ENCODE data around the gene ASPM.

DNA sequence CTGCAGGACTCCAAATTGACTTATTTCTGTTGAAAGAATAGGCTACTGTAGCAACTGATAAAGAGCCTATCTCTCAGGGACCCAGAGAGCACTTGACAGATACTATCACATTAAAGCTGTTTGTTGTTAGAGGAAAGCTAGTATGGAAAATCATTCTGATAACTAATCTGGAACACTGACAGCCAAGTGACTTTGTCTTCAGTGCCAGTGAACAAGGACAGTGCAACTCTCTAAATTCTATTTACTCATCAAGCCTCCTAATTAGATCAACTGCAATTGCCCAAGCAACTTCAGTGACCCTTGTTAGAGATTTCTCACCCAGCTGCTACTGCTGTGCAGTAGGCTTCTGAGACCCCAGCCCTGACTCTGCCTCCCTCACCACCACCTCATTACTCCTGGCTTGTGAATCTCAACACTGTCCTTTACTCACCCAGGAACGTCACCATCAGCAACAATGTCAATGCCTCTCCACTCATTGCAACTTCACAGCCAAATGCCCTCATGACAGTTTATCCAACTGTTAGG lies 7.4 kb upstream of the RGS13 start:
- PRO-cap = no peak

- PRO-cap = no peak
These were observed 20.6 kb upstream of the RGS2 start for GRCh38 chr1:192788172-192788742.

- PRO-cap = no peak
These were observed 70.9 kb upstream of the B3GALT2 start for GRCh38 chr1:193257104-193257961.

DNA sequence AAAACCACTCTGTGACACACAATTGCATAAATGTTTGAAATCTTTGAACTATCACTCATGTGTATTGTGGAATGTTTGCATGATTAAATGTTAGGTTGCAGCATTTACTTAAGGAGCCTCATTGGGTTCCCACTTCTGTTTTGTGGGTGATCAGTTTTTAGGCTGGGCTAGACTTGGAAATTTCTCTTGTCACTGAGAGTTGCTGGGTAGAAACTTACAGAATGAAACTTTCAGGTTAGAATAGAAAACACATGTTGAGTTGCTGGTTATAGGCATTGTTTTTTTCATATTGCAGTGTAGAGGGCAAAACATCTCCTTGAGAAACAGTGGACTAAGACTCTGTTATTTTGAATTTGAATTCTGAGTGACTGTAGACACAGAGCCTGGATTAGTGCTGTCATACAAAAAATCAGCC lies 270.6 kb upstream of the B3GALT2 start:
- PRO-cap = no peak

DNA sequence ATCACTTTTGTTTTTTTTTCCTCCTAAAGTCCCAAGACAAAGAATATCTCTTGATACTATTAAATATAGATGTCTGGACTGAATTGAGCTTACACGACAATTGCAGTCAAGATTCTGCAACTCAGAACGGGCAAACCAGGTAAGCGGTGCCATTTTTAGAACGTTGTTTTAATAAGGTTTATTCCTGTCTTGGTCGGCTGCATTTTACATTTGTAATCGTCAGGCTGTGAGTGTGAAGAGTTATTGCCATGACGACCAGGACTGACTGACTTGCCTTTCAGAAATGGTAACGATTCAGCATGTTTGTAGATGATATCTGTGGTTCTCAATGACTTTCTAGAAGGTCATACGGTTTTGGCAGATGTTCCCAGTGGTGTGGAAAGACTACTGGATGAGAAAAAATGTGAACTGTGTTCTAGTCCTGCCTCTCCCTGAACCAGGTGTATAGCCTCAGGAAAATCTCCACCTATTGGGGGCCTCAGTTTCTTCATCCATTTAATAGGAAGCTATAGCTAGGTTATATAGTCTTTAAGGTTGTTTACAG lies 271.3 kb upstream of the B3GALT2 start:
- PRO-cap = no peak

- PRO-cap = no peak
These were observed 383.3 kb upstream of the B3GALT2 start for GRCh38 chr1:193569595-193570222.

- PRO-cap = no peak
These were observed 1672.3 kb upstream of the B3GALT2 start for GRCh38 chr1:194858495-194859241.

GRCh38 chr1:196438344-196438838 lies 169.8 kb downstream of the KCNT2 start:
- PRO-cap = no peak

GRCh38 chr1:197103266-197104297 lies 36.5 kb upstream of the F13B start:
- PRO-cap = no peak

GRCh38 chr1:197145780-197146766 lies at the start of gene ASPM:
ASPM (minus strand) TSS chr1:197146669.
- PRO-cap = no peak

GRCh38 chr1:197197300-197197687 lies 3.8 kb downstream of the ZBTB41 start:
- PRO-cap = no peak

- PRO-cap = no peak
These were observed 99.5 kb downstream of the DENND1B start for GRCh38 chr1:197675835-197676170.

- PRO-cap = no peak
These were observed 80.5 kb upstream of the NEK7 start for GRCh38 chr1:198076327-198076591.

DNA sequence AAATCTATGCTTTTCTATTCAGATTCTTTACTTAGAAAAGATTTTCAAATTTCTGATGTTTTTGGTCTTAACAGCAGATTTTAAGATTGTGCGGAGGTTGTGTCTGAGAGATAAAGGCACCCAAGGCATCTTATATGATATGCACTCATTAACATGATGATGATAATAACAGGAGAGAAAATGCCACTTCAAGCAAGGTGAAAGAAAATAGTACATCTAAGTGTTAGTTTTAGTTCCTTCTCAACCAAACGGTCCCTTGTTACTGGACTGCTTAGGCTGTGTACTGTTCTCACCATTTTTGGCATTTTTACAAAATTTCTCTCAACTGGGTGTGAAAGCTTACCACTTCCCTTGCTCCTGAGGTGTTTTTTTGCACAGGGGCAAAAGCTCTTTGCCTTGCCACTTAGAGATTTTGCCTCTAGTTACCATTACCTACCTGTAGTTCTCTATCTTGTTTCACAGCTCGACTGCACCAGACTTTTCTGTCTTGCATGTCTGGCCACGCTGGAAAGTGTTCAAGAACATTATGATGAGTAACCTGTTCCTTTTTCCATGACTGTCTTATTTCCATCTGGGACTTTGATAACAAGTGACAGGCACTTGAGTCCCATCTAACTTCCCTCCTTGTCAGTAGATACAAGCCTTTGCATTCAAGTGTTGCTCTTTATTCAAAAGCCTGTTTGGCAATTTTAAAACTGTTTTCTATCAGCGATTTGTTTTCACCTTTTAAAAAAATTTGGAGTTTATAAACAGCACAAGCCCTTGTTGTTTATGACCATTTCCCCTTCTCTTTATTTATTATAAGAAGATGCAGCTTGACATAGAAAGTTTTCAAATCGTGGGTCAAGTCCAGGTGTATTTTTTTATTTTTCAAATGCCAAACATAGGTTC lies 10.7 kb downstream of the NEK7 start:
- PRO-cap = no peak

GRCh38 chr1:198187970-198188653 lies 31.3 kb downstream of the NEK7 start:
- PRO-cap = no peak

GRCh38 chr1:198319451-198320003 lies 162.7 kb downstream of the NEK7 start:
- PRO-cap = no peak

DNA sequence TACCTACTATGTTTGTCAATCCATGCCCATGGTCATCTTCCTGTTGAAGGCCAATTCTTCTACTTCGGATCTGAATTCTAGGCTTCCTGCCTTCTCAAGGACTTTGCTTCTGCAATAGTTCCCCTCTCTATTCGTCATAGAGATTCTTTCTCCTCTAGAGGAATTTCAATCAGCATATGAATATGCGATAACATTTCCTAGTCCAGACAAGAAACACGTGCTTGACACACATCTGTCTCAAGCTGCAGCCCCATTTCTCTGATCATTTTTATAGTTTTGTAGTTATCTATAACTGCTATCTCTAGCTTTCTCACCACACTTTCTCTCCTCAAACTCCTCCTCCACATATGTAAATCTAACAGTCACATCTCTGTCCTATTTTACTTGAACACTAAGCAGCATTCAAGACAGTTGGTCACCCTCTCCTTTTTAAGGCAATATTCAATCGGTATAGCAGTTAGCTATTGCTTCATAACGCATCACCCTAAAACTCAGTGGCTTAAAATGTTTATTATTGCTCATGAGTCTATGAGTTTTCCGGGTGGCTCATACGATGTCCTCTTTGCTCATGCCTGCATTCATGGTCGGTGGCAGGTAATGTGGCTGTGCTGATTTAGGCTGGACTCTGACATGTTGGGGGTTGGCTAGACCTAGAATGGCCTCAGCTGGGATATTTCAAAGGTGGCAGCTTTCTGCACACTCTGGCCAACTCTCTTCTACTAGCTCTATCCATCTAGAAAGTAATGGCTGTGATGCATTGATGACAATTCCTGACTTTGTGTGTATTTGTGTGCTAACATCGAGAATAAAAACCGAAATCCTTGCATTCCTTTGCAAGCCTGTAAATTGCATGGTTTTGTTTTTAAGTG lies 20.7 kb downstream of the ATP6V1G3 start:
- PRO-cap = no peak

- PRO-cap = no peak
These were observed 16.3 kb upstream of the PTPRC start for GRCh38 chr1:198622444-198622957.

- PRO-cap = no peak
These were observed 25.4 kb downstream of the PTPRC start for GRCh38 chr1:198663863-198664969.

- PRO-cap = no peak
These were observed 72.9 kb downstream of the PTPRC start for GRCh38 chr1:198711669-198712130.

Measured in mesenteric fat pad (tissue), 1 donor.